HCT116 (cell line): ENCODE results near the gene KIZ.

DNA sequence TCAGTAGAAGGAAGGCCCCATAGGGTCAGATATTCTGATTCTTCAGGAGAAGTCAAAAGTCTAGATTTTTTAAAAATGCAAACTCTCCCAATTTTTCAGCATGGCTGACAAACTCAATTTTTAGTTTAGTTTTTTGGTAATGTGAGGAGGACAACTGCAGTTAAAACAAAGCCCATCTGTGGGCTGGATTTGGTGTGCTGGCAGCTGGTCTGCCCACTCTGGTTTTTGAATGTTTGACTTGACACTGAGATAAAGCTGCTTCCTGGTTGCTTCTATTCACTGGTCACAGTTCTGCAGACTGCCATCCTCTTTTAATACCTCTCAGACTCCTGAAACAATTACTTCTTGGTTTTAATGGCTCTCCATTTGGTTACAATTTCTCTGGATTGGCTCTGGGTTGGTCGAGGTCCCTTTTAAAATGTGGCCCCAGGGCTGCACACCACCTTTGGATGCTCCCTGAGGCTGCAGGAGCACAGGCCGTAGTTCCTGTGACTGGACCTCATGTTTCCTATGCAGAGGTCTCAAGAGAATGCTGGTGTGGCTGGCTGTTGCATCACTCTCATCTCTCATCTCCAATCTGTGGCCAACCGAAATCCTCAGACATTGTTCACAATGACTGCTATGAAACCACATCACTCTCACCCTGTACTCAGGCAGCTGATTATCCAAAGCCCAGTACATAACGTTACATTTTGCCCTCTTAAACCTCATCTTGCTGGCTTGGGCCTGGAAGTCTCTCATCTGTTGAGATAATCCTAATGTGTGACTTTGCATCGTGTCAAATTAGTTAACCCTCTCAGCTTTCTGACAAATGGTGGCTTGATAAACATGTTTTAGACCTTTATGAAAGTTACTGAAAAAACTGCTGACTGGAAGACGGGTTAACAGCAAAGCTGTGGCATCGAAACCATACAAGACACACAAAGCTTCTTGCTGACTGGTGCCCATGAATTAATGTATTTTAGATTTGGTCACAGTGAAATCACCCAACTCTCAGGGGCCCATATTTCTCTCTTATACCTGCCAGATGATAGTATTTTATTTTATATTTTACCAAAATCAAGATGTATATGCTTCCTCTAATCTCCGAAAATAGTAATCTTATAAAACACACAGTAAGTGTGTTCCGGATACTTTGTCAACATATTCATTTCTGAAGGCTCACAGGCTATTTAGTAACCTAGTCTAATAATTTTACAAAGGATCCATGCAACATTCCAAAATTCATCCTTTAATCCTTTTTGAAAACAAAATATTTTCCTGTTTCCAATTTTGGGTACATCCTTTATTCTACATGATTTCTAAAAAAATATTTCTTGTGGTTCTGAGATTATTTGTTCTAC lies 98.7 kb downstream of the INSM1 start:
- RRBS = no CpG with 5 or more reads among the region's 9 CpGs

- RRBS = no CpG with 5 or more reads among the region's 6 CpGs
Measured at GRCh38 chr20:20591094-20591626, 121.3 kb downstream of the RALGAPA2 start.

- RRBS = no CpG with 5 or more reads among the region's 8 CpGs
Measured at GRCh38 chr20:20593430-20594044, 118.9 kb downstream of the RALGAPA2 start.

DNA sequence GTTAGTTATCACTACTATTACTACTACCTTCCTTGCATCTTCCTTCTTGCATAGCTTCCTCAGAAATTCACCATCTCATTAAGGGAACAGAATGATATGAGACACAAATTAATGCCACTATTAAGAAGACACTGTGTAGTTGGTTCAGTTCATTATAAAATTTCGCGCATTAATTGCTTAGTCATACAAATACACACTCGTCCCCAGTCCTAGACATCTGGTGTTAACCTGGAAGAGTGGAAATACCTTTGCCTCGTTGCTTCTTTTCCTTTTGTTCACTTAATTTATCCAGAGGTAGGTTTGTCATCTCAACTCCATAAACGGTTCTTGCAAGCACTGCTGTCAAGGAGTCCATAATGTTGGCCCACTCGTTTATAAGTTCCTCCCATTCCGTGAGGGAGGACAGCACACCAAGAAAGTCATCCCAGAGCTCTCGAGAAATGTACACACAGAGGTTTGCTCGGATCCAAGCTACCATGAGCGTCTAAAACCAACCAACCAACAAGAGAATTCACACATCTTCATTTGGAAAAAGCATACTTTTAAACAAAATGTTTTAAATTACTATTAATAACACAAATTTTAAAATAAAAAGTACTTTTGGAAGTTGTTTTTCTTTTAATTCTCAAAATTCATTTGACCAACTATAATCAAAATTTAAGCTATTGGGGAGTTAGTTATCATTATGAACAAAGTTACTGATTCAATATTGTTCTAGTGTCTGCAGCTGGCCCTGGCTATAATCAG lies 107.3 kb downstream of the RALGAPA2 start:
- RRBS = no CpG with 5 or more reads among the region's 10 CpGs

DNA sequence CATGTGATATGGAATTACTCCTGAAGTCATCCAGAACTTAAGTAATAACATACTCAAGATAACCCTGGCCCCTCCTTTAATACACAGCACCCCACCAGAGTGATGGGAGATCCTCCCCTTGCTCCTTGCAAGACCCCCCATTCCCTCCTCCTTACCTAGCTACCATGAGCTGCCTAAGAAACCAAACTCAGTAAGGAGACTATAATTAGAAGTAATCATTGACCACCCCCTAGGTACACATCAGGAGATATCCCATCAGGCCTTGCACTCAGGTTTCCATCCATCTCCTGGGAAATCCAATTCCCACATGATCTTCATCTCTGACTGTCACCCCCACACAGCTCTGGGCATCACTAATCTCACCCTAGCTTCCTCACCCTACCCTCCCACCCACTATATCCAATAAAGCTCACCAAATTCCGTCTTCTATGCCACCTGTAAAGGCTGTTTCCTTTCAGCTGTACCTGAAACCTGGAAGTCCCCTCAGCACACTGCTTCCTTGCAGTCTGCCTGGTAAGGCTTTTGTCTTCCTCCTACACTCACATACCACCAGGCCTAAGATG lies 22.2 kb downstream of the RALGAPA2 start:
- RRBS = no CpG with 5 or more reads among the region's 1 CpG

DNA sequence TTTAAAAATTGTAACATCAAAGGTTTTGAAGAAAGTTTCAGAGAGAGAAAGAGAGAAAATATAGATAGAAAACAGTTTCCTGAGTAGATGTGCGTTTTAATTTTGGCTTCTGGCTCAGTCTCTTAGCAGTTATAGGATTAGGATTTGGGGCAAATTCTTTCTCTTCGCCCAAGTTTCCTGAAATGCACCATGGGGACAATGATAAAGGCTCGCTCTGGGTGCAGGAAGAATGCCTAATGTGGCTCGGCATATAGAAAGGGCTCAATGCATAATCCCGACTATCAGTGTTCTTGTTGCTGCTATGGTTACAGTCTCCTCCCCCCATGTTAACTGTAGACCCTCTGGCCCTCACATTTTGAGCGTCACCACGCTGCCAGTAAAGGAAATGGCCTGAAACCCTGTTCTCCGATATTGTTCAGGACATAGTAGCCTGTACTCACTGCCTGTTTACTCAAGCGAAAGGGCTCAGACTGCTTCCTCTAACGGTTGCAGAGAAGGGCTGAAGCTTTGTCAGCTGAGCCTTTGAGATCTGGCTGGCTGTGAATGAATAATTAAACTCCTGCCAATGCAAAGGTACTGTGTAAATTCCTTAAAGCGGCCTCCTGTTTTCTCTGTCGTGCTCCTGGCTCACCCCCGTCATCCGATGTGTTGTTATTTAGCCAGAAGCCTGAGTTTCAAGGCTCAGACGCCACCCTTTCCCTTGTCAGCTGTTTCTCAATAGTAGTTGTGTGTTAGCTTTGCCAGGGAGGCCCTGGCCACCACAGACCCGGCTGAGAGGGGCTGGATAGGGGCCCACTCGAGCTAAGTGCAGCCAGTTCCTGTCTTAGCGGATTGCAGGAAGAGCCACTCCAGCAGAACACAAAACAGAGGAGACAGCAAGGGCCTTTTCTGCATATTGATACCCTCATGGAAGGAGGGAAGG lies 31.1 kb upstream of the RALGAPA2 start:
- RRBS = no CpG with 5 or more reads among the region's 18 CpGs

- RRBS = 2% methylated on average over 37 of the region's 86 CpGs
Measured at GRCh38 chr20:21125681-21126898, at the start of gene KIZ. Gene KIZ (plus strand): TSS chr20:21126082.

DNA sequence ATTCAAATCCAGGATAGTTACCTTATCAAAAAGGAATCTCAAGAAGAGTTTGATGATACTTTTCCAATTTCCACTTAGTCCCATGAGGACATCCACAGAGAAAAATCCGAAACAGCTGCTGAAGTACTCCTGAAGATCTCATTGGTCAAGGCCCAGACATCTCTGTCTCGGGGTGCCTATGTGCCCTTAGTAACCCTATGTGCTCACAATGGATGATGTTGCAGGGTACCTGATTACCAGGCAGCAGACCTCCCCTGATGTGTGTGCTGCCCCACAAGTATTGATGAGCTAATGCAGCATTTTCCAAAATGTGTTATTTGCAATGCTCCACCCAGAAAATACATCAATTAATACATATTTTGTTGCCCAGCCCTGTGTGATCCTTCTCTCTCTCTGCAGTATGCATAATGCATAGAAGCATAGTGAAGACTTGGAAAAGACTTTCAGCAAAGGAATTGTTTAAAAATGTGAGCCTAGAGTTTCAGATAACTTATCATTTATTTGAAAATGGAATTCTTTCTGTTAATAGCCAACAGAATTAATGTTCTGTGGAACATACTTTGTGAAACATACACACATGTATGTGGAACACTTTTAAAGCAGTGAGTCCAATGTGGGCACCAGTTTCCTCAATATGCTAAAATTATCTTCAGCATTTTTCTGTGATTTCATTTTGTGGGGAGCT lies 84.9 kb upstream of the XRN2 start:
- RRBS = no CpG with 5 or more reads among the region's 2 CpGs

DNA sequence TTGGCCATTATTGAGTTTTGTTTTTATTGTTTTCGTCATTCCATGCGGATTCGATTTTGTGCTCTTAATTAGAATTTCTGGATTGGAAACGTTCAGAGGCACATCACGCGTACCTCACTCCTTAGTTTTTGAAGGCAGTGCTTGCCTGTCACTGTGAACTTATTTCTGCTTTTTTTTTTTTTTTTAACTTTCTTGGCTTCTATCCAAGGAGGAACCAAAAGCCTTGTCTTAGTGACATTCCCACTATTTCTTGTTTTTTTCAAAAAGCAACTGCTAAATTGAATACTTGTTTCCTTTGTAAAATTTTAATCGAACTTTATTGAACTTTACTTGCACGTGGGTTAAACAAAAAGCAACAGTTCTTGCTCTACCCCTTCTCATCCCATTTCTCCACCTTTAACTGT lies 1.1 kb downstream of the XRN2 start:
- RRBS = no CpG with 5 or more reads among the region's 8 CpGs

DNA sequence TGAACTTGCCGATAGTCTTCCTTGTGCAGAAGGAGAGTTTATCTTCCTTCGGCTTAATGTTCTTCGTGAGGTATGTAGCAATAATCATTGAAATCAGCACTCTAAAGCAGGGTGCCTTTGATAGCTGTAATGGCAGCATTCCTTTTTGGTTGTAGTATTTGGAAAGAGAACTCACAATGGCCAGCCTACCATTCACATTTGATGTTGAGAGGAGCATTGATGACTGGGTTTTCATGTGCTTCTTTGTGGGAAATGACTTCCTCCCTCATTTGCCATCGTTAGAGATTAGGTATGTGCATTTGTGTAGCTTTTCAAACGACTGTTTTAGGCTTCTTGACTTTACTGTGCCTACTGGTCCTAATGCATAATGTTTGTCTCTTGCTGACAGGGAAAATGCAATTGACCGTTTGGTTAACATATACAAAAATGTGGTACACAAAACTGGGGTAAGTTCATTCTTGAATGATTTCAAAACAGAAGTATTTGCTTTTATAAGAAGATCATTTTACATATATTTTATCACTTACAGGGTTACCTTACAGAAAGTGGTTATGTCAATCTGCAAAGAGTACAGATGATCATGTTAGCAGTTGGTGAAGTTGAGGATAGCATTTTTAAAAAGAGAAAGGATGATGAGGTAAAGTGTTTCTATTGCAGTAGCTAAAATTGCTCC lies 30.6 kb downstream of the XRN2 start:
- RRBS = no CpG with 5 or more reads among the region's 6 CpGs

- RRBS = no CpG with 5 or more reads among the region's 8 CpGs
Measured at GRCh38 chr20:22570323-22570885, 14.0 kb downstream of the FOXA2 start.

GRCh38 chr20:22576250-22576697 lies 8.1 kb downstream of the FOXA2 start:
- RRBS = no CpG with 5 or more reads among the region's 12 CpGs

DNA sequence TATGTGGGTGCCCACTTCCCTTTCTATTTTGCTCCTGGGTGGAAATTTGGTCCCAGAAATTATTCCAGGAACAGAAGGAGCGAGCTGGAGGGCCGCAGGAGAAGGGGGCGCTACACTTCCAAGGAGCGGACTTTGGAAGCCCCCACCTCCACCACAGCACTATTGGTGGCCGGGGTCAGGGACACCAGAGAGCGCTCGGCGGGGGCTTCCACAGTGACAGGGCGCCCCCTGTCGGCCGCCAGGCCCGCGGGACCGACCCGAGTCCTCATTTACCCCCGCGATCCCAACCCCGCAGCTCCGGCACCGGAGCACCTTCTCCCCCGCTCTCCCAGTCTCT lies 2.2 kb upstream of the FOXA2 start:
- RRBS = no CpG with 5 or more reads among the region's 21 CpGs

- RRBS = no CpG with 5 or more reads among the region's 11 CpGs
Measured at GRCh38 chr20:22684478-22685160, 100.2 kb upstream of the FOXA2 start.

DNA sequence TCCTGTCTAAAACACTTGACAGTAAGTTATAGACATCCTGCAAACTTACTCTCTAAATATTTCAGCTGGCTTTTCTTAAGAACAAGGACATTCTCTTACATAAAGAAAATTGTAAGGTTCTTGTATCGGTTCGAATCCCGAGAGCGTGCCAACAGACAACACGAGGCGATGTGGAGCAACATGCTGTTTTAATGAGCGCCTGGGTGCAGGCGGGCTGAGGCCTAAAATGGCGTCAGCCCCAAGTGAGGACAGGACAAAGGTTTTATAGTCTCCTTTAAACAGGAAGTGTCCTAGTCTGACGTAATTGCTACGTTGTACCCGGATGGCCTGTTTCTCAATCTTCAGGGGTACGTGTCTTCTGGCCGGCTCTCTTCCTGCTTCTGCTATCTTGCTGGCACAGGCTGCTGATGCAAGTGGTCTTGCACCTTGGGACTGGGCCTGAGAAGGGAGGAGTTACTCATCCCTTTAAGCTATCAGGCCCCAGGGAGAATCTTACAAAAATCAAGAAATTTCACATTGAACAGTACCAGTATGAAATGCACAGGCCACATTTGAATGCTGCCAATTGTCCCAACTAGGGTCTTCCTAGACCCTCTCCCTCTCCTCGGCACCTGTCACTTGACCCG lies 9.6 kb upstream of the SSTR4 start:
- RRBS = no CpG with 5 or more reads among the region's 16 CpGs

GRCh38 chr20:23049210-23049497 lies 318 bp downstream of the THBD start:
- RRBS = 93% methylated on average over 7 of the region's 33 CpGs

DNA sequence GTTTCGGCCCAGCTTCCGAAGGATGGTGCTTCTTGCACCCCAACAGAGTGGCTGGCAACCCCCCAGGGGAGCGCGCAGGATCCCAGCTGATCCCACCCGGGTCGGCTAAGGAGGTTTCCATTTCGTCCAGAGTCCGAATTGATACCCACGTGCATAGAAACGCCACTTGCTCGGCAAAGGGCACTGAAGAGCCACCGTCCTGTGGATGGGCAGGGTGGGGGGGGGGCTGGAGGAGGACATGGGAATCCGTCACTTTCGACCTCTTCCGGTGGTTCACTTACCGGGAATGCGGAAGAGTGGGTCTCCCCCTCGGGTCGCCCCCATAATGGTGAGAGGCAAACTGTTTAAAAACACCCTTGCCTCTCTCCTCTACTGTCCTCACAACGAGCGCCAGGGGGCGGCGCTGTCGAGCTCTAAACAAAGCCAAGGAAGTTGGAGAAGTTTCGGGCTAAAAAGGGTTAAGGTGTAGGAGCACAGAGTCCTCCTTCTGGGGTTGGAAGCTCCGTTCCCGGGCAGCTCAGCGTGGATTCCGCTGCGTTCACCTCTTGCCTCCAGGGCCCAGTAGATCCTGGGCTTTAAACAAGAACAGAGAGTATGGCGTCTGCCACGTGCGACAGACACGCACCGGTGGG lies 1.2 kb upstream of the THBD start:
- RRBS = no CpG with 5 or more reads among the region's 35 CpGs

- RRBS = no CpG with 5 or more reads among the region's 8 CpGs
Measured at GRCh38 chr20:23100278-23101001, 14.3 kb upstream of the CD93 start.

GRCh38 chr20:23128386-23128869 lies 42.3 kb upstream of the CD93 start:
- RRBS = no CpG with 5 or more reads among the region's 7 CpGs